ENCODE measurements around a stretch of chr3.

- PRO-cap: no peak
Measured at GRCh38 chr3:46163631-46164263, 44.4 kb downstream of the CCR1 start.

- PRO-cap: no peak
Measured at GRCh38 chr3:46206197-46206637, 1.9 kb downstream of the CCR1 start.

GRCh38 chr3:46384047-46384457 is 13.3 kb downstream of the CCR5 start:
- PRO-cap: no peak

DNA sequence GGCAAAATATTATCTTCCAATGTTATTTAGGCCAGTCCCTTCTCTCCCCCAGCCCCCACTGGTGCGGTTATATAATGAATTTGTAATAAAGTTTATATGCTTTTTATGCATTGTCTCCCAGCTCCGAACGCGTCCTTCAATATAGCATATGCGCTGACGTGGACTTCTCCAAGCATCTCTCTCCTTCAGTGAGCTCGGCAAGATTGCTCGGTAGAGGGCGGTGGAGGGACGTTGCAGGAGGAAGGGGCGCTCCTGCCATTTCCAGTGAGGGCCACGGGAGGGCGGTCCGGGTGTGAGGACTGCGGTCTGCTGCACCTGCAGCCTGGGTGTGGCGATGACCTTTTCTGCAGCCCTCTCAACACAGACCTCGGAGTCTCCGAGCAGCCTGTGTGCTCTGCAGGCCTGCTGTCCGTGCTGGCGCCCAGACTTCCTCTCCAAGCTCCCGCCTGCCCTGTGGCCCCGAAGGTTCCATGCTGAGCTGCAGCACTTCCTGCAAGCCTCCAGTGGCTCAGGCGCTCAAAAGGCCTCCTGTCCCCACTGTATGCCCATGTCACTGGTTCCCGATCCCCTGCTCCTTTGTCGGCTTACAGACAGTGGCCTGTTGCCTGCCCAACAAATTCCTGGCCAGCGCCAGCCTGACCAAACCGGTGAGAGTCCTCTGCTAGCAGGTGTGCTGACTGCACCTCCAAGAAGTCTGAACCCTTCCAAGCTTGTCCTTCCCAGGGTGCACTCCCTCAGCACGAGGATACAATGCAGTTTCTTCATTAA is 9.0 kb upstream of the RTP3 start:
- PRO-cap: no peak

- PRO-cap: no peak
Measured at GRCh38 chr3:46663740-46664447, 29.6 kb downstream of the ALS2CL start.

GRCh38 chr3:46852331-46852580 is 11.0 kb downstream of the MYL3 start:
- PRO-cap: no peak

- PRO-cap: no peak
Measured at GRCh38 chr3:46883627-46884299, 6.2 kb downstream of the PTH1R start.

DNA sequence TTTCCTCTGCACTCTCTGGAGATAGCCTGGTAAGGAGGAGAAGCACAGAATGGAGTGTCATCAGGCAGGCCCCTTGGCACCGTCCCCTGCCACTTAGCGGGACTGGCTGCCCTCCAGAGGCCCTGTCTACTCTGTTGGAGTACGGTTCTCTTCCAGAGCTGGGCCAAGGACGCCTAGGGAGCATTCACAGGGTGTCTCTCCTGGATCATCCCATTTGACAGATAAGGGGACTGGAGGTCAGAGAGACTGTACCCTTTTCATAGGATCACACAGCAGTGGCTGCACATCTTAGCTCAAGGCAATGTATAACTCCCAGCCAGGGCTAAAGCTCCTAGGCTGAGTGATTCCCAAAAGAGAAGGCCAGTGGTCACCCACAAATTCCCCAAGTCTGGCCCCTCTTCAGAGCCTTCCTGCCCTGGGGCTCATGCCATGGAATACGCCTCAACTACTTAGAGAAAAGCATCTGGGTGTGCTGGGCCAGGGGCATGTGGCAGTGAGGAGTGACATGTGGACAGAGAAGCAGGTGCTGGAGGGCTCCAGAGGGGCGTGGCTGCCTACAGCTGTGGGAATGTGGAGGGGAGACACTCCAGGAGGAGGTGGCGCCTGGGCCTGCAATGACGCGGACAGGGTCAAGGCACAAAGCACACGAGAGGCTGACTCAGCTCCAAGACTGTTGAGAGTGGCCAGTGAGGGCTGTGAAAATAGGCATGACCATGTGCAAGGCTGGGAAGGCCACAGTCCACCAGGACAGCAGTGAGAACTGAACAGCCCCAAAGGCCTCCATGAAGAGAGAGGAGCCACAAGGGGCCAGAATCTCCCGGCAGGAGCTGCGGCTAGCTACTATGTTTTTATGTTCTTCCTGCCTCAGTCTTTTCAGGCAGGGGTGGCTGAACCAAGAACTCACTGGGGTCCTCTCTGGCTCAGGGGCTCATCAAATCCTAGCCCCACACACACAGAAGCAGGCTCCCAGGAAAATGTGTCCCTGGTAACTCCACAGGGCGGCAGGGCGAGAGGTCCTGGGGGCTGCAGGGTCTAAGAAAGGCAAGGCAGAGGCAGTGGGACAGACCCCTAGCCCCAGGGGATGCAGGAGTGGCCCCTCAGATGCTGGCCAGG is 48.5 kb downstream of the PTH1R start:
- PRO-cap: no peak

DNA sequence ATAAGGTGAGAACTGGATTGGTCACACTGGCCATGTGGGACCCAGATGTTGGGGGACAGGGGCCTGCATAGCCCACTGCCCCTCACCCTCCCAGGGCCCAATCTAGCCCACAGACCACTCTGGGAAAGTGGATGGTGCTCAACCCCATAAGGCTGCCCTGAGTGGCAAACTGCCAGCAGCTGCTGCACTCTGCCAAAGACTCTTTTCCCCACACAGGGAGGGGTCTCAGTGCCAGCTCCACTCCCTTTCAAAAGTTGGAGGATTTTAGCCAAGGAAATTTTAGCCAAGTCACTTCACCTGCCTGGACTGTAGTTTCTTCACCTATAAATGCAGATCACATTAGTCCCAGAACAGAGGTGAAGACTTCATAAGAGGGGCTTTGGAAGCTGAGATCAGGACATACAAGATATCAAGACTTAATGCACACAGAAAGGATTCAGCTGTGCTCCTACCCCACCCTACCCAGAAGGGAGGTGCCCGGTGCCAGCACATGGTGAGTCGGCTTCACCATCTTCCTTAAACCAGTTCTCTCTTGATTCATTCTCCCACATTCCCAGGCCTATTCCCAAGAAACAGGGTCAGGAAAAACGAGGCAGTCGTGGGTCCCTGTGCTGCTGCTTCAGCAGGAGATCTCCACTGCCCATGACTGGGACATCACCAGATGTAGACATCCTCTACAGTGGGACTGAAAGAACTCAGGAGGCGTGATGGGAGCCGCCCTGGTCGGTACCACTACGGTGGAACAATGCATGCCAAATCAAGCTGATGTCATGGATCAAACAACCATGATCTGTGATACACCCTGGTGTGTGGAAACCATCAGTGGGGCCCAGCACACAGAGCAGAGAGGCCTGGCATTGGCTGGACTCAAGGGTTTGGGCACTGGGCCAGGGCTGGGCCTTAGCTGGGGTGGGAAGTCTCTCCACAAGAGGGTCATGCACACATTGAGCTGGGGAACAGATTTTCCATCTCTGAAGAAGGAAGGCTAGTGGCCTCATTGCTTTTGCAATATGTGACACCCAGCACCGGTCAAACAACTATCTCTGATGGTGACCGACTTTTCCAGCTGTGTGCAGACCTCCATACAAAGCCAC is 42.0 kb downstream of the CCDC12 start:
- PRO-cap: no peak

- PRO-cap: no peak
Measured at GRCh38 chr3:46974679-46975229, 1.8 kb downstream of the CCDC12 start.

GRCh38 chr3:46981459-46982522 is 2.3 kb downstream of the NBEAL2 start:
- PRO-cap: bidirectional peak, plus-strand start at chr3:46982045, minus-strand start at chr3:46982030; unidirectional peak, minus-strand start at chr3:46982315

GRCh38 chr3:47008933-47009461 is 29.5 kb downstream of the NBEAL2 start:
- PRO-cap: no peak

- PRO-cap: no peak
Measured at GRCh38 chr3:47016433-47017581, 37.3 kb downstream of the NBEAL2 start.

- PRO-cap: no peak
Measured at GRCh38 chr3:47057022-47057664, 77.7 kb downstream of the NBEAL2 start.

GRCh38 chr3:47141143-47141568 is 22.8 kb downstream of the SETD2 start:
- PRO-cap: no peak

DNA sequence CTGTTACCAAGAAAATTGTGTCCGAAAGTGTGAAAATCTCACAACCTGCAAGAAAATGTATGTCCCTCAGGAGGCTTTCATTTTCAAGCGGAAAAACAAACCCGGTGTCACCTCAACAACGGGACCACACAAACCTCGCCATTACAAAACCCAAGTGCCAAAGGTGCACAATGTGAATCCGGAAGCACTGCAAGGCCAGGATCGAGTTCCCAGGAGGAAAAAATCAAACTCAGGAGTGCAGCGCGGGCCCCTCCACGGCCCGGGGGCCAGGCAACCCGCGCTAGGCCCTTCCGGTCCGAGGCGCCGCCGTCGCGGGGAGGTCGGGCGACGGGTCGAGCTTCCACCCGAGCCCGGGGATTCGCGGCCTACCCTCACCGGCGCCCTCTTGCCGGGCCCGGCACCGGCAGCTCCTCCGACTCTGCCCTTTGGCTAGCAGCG is 835 bp downstream of the SETD2 start:
- PRO-cap: unidirectional peak, plus-strand start at position 226 of the sequence

GRCh38 chr3:47385844-47386398 is 5.1 kb downstream of the PTPN23 start:
- PRO-cap: no peak

DNA sequence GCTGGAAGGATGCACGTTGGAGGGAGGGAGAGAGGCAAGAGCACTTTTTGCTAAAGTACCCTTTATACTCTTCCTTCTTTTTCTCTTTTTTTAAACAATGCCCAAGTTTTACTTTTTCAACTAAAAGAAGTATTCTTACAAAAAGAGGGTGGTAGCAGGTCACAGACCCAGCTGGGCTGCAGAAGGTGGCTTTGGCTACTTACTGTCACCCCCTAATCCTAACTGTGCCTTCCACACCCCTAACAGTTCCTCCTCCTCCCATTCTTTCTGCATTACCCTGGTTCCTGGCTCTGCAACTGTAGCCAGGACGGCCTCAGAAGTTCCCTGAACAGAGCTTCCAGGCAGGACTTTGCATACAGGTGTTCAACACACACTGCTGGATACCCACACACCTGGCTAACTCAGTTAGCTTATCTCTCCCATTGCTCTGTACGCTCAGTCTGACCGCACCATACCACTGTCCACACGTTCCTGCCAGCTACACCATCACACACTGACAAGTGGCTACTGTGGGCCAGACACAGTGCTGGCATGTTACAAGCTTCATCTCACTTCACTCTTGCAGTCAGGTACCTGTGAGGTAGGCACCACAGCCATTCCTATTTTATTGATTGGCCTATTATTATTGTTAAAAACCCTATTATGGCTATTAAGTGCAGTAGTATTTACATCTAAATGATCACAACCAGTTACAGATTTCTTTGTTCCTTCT is 12.9 kb downstream of the ELP6 start:
- PRO-cap: no peak

GRCh38 chr3:47635933-47636479 is 57.3 kb upstream of the CSPG5 start:
- PRO-cap: no peak

DNA sequence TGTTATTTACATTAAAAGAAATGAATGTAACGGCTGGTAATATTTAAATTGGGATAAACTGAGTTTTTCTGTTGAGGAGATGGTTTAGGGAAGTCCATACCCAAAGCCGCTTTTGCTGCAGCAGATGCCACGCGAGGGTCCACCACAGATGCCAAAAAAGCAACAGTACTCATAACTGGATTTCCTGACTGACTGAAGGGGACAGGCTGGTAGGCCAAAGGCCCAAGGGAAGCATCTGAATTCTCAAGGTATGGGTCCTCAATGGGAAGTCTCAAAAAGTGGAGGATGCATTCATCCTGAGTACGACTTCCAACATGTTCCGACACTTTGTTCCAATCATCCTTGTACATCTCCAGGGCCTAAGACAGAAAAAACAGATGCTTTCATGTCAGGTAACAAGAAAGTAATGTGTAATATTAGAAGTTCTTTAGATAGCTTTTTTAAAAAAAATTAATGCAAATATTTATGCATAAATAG is 83.6 kb upstream of the CSPG5 start:
- PRO-cap: no peak

Data from Metastatic Lung Carcinoma in the Adrenal Gland (tissue), 1 donor.